Measurements from ENCODE around the genes SVOPL and TTC26.

DNA sequence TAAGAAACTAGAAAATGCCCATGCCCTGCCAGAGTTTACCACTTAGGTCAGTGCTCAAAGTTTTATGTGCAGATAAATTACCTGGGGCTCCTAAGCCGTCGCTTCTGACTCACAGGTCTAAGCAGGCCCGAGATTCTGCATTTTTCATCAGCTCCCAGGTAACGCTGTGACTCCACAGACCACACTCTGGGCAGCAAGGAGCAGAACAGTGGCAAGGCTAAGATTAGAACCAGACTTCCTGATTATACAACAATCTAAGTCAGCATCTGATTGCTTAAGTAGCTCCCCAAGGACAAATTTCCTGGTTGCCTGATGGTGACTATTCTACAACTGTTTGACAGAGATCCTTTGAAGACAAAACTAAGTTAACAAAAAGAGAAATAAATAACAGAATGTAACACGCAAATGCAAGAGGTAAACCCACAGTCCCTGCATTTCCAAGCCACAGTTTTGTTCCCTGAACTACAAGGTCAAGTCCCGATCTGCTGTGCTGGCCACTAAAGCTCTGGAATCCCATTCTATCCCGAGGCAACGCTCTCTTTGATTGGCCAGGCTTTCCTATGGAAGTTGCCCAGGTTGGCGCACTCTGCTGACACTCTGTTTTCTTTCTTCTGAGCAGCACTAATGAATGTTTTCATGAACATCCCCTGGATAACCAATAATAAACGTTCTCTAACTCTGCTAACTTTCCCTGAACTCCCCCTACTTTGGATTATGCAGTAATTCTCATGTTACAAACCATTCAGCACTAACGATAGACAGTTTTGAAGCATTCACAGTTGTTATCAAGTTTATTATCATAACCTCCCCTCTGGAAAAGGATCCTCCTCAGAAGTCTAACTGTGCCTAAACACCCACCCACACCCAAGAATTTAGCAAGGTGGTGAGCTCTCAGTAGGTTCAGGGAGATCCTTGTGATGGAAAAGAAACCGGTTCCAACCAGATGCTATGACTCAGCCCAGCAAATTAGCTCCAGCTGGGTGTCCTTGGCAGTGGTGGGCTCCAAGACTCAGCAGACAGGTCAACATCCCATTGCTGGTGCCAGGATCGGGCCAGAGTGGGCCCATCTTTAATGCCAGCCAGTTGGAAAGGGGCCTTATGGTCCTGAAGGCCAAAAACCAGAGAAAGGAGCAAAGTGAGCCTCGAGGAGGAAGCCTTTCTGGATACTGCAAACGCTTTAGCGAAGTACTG, 68.7 kb downstream of the CREB3L2 start:
- PRO-cap: no peak

DNA sequence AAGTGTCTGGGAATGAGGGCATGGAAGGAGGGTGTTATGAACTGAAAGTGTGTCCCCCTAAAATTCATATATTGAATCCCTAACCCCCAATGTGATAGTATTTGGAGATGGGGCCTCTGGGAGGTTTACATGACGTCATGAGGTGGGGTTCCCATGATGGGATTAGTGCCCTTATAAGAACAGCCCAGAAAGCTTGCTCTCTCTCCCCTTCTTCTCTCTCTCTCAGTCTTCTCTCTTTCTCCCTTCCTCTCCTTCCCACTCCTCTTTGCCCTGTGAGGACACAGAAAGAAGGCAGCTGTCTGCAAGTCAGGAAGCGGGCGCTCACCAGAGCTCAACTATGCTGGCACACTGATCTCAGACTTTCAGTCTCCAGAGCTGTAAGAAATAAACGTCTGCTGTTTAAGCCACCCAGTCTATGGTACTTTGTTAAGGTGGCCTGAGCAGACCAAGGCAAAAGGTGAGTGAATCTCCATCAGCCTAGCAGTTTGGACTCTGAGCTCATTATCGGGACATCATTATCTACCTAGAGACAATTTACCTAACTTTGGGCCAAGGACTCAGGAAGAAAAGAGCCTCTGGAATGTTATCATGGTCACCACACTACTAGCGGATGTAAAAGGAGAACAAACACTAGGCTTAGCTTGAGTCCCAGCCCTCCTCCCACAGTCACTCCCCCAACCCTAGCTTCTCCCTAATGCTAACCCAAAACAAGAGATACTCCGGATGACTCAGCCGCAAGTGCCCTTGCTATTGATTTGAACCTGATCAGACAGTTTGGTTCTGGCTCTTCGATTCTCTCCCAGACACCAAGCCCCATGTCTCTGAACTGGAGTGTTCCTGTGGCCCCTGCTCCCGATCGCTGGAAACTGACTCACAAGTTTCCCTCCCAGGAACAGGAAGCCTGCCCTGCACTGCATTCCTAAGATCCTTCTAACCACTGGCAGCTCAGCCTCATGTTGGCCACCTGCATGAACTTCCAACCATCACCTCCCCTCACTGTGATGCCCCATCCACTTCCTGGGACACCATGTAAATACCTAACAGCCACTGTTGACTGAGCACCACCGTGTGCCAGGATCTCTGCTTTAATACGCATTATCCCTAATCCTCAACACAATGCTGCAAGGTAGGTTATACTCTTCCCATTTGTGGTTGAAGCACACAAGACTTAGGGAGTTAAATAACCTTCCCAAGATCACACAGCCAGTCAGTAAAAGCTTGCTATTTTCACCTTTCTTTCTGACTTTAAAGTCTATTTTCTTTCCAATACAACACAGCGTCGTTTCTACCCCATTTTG, 34.6 kb downstream of the CREB3L2 start:
- PRO-cap: no peak

- PRO-cap: no peak
Observed at GRCh38 chr7:137983591-137984182, 18.2 kb downstream of the CREB3L2 start.

DNA sequence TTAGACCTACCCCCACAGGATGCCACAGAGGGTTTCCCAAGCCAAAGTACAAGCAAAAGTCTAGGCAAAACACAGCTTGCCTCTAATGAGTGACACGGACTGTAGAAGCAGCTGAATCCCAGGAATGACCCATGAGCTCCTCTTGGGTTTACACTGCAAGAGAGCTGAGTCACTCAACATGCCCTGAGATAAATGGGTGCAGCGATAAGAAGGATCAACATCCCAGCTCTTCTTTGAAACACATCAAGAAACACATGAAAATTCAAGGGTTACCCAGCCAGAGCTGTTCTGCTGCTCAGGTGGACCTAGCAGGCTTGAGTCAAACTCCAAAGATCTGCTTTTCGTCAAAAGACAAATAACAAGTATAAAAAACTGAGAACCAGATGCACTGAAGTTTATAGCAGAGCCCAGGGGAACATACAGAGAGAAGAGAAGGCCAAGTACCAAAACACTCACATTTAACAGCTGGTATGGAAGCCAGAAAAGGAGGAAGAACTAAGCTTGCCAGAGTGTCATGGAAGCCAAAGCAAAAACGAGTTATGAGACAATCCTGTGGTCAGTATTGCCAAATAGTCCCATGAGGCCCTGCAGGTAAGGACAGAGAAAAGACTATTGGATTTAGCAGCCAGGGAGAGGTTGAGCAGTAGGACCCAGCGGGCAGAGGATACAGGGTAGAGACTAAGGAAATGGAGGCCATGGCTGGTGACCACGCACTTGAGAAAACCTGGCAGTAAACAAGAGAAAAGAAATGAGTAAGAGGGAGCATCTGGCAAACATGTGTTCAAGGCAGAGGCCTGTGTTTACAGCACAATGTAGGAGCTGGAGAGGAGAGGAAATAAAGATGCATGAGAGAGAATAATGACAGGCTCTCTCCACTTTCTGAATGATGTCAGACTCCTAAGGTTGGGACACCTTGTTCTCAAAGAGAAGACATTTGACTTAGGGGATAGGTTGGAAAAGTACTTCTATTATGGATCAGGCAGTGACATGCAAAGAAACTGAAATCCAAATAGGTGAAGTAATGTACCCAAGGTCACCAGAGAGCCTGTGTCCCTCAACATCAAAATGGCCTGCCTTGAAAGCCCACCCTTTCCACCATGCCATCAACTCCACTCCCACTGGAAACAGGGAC, 9.3 kb downstream of the CREB3L2 start:
- PRO-cap: no peak

GRCh38 chr7:137998775-137999203, 3.1 kb downstream of the CREB3L2 start:
- PRO-cap: no peak

- PRO-cap: no peak
Observed at GRCh38 chr7:138309037-138309284, 151.1 kb upstream of the TRIM24 start.

DNA sequence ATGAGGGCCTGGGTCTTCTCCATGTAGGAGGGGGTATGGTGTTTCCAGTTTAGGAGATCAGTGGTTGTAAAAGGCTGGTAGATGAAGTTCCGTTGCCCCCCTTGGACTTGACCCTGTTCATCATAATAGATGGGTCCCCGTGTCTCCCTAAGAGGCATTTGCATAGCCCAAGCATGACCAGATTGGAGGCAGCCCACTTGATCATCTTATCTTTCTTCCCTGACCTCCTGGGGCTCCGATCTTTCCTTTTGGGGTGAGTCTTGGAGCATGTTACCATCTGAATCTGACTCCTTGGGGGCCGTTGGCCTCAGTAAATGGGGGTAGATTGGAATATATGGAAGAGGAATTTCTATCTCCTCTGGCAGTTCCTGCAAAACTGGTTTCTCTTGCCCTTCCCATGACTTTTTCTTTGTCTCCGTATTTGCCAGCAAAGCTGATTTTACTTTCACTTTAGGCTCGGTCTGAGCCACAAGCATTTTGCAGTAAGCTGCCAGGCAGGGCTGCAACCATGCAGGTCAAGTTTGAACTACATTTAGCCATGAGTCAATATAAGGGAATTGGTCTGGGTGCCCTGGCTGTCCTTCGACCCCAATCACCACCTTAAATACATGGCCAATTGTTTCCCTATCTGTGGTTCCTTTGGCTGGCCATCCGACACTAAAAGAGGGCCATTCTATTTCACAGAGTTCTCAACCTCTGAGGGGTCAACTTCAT, 104.2 kb downstream of the TRIM24 start:
- PRO-cap: no peak

- PRO-cap: no peak
Observed at GRCh38 chr7:138701079-138701764, at the start of gene SVOPL. SVOPL (minus strand) TSS chr7:138701362.

GRCh38 chr7:138786106-138786336, 11.8 kb upstream of the TMEM213 start:
- PRO-cap: no peak

DNA sequence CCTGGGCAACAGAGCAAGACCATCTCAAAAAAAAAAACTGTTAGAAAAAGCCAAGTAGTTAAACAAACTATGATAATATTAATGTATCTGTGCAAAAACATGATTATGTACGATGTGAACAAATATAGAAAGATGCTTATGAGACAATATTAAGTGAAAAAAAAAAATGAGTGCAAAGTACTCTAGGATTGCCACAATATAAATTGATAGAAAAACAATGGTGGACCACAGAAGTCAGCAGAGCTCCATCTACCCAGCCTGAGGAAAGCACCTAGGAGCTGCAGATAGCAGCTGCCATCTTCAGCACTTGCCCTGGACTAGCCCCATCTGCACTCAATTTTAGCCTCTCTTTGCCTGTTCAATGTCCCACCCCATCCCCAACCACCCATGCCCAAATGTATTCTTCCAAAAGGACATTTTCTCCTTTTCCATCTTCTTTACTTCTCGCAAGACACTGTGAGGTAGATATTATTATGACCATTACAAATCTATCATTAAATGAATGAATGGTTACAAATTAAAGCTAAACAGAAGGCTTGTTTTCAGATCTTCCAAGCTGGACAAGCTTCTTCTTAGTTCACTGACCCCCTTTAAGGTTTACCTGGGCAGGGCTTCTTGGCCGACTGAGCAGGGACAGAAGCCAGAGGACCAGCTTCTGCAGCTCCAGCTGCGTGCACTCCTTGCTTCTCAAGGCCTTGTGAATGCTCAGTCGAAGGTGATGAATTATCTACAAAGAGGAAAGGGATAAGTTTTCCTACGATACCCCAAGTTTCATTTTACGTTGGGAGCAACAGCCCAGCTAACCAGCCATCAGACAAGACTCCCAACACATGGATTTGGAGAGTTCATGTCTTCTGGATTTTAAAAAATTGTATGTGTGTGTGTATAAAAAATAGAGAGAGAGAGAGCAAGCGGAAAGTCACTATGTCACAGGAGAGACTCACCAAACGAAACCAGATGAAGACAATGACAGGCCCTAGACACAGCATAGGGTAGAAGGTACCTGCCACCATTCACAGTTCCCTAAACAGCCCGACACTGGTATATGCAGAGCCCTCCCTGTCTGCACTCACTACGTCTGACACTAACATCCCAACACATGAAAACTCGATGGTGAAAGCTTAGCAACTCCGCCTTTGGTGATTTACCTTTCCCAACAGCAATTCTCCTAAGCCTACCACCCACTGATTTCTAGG, 9.3 kb downstream of the ZC3HAV1L start:
- PRO-cap: unidirectional peak, plus-strand start at position 901 of the sequence

DNA sequence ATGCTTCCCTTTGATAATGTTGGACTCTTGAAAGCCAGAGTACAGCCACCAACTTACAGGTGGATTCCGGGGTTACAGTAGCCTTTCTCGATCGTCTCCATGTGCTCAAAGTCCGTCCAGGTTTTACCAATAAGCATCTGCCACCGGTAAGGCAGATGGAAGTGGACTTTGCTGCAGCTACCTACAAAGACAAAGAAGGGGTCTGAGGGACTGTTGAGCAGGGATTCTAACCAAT, 33.4 kb downstream of the ZC3HAV1 start:
- PRO-cap: no peak

- PRO-cap: no peak
Observed at GRCh38 chr7:139131348-139131895, 2.2 kb upstream of the TTC26 start.

GRCh38 chr7:139133559-139134223, at the start of gene TTC26:
TTC26 (plus strand) TSS chr7:139133778.
- PRO-cap: bidirectional peak, plus-strand start at chr7:139133778, minus-strand start at chr7:139133674

GRCh38 chr7:139261110-139261765, 30.2 kb downstream of the UBN2 start:
- PRO-cap: no peak

- PRO-cap: unidirectional peak, plus-strand start at chr7:139342832
Observed at GRCh38 chr7:139342761-139342996, 1.5 kb downstream of the FMC1 start.

DNA sequence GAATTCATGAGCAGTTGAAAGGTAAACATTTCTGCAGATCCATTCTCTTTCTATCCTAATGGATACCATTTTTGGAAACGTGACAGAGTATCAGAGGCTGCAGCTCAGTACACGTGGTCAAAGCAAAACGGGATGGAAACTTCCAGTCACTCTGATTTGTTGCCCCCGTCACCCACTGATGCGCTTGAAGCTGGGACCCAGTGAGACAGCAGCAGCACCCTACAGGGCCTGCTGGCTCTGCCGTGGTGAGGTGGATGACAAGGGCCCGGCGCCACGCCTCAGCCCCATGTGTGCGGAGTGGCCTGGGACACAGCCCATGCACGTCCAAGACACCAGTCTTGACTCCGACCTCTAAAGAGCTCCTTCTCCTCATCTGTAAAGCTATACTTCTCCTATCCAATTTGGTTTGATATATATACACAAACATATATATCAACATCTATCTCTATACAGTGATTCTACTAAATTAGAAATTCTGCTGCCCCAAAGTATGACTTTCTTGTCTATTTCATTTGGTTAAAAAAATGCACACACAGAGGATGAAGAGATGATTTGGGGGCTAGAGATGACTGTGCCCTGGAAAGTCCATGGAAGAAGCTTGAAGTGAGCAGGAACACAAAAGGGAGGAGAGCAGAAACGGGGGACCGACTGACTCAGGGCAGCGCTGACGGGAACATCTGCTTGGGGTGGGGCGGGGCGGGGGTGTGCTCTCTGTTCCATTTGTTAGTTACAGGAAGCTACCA, 39.1 kb downstream of the CLEC2L start:
- PRO-cap: no peak

DNA sequence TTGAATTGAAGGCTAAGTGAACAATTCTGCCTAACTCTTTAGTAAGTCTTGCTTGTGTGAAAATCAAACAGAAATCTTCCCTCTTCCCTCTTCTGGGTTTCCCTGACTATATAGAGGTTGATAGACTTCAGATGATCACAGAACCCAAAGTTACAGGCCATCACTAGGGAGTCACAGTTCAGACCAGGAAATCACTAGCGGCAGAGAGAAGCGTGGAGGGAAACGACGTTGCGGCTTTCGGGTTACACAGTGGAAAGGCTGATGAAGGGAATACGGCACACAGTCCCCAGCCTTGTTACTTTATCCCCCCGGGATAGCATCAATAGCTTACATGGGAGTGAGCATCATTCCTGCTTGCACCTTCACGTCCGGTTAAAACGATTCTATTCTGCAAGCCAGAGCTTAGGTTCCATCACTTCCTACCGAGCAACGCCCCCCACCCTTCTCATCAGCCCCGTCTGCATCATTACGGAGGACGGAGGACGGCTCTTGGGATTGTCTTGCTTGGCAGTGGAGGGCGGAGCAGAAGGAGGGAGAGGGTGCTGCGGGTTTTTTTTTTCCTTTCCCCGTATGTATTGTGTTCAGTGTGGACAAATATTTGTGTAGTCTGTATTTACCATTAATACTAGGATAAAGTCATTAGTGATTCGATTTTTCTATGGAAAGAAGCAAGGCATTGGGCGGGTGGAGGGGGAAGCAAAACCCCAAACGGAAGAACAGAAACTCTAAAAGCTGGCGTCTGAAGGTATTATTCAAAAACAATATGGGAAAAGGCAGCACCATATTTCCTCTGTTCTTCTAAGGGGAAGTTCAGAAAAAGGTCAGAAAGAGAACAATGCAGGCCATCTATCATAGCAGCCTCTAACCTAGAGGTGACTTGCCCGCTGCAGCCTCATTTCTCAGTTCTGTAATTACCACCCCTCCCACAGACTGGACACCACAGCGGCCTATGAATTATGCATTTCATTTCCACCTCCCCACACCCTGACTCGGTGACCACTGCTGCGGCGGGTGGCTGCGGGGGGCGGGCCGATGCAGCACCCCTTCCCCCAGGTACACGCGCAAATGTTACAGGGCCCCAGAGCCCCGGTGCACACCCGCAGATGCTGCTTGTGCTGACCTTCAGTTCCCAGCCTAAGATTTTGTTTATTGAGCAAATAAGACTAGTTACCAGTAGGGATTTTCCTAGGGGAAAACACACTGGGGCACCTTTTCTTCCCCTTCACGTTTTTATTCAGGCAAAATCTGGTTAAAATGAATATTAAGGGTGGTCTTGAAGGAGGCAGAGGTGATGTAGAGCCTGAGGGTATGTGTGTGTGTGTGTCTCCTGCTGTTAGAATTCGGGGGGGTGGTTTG, 125.2 kb downstream of the CLEC2L start:
- PRO-cap: unidirectional peak, plus-strand start at position 813 of the sequence; bidirectional peak, plus-strand start at position 1,002 of the sequence, minus-strand start at position 907 of the sequence

- PRO-cap: no peak
Observed at GRCh38 chr7:139658923-139659894, 118.6 kb downstream of the HIPK2 start.

- PRO-cap: no peak
Observed at GRCh38 chr7:139709382-139710001, 68.3 kb downstream of the HIPK2 start.

- PRO-cap: unidirectional peak, plus-strand start at chr7:139732427
Observed at GRCh38 chr7:139732168-139732641, 45.6 kb downstream of the HIPK2 start.

Measured in paraaortic lymph node (tissue), 1 donor.